ENCODE measurements around a stretch of chr17.

DNA sequence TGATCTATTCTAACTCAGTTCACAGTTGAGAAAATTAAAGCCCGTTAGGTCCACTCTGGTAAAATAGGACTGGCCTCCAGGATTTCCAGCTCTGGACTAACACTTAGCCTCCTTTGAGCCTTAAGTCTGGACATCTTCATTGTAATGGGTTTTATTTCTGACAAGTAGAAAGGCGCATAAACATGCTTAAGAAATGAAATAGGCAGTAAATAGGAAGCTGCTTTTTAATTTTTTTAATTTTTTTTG, 1.9 kb downstream of the DGKE start:
- PRO-cap = no peak
- RAMPAGE, long total RNA, 4 experiments = no peak in any of the 4 experiments

DNA sequence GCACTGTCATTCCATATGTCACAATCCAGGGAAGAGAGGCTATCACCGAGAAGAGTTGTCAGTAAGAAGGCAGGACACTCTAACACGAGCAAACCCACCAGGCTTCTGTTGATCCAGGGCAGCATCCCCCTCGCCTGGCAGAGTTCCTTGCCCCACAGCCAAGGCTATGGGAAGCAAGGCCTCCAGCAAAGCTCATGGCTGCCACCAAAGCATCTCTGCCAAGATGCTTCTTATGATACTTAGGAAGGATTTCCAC, 23.2 kb downstream of the TRIM25 start:
- PRO-cap = no peak
- RAMPAGE, long total RNA, 4 experiments = no peak in any of the 4 experiments

- PRO-cap = no peak
- RAMPAGE, long total RNA, 4 experiments = no peak in any of the 4 experiments
Measured at GRCh38 chr17:56893151-56893873, 20.5 kb downstream of the TRIM25 start.

DNA sequence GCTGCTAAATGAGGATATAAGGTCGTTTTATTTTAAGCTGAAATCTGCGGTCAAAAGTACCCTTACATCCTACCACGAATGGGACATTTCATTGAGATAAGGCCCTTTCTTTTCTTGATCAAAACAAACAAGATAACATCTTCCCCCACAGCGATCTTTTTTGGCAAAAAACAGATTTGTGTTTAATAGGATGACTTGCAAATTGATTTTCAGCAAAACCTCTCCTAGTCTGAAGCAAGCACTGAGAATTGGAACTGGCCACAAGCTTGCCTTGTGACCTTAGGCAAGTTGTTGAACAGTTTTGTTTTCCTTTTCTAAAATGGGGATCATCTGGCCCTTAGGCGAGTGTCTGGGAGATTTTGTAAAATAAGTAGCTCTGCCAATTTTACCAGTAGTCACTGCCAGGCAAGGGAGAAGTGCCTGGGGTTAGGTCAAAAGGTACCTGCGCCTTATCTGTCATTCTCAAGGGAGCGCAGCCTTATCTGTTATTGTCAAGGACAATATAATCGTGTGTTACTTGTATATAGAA, 687 bp downstream of the SCPEP1 start:
- PRO-cap = no peak
- RAMPAGE, long total RNA, 4 experiments = no peak in any of the 4 experiments

- PRO-cap = no peak
- RAMPAGE, long total RNA, 4 experiments = start-site peak on the plus strand in 1 of 4 experiments, at chr17:57258060-57258322 at its widest, 10 reads per replicate
Measured at GRCh38 chr17:57257801-57258410, 1.6 kb downstream of the MSI2 start.

GRCh38 chr17:57259010-57259692, 2.8 kb downstream of the MSI2 start:
- PRO-cap = no peak
- RAMPAGE, long total RNA, 4 experiments = no peak in any of the 4 experiments

- PRO-cap = no peak
- RAMPAGE, long total RNA, 4 experiments = no peak in any of the 4 experiments
Measured at GRCh38 chr17:57264546-57265579, 8.5 kb downstream of the MSI2 start.

DNA sequence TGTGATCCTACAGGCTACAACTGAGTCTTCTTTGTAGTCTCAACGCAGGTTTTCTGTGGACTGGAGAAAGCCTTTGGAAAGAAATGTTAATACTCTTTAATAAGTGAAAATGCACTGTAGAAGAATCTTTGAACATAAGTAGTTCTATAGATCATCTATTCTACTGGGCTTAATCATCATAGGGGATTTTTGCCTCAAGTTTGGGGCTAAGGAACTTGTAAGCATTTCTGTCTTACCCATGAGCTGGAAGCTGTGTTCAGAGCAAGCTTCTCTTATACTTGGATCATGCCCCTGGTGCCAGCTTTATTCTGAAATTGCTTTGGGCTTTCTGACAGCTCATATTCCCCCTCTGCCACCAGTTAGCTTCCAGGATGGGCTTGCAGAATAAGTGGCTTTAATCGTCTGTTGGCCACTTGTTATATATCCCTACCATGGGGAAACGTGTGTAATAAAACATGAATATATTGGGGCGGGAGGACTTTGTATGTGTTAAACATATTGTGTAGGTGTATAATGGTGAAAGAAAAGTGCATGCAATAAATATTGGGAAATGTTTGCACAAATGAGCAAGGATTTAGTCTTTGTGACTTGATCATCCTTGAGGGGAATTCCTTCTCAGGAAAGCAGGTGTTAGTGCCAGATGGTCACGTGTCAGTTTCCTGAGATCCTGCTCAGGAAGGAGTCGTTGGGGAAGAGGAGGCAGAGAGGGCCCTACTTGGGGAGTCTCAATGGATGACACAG, 52.9 kb downstream of the MSI2 start:
- PRO-cap = no peak
- RAMPAGE, long total RNA, 4 experiments = no peak in any of the 4 experiments

- PRO-cap = no peak
- RAMPAGE, long total RNA, 4 experiments = no peak in any of the 4 experiments
Measured at GRCh38 chr17:57379333-57380147, 123.2 kb downstream of the MSI2 start.

- PRO-cap = no peak
- RAMPAGE, long total RNA, 4 experiments = no peak in any of the 4 experiments
Measured at GRCh38 chr17:57422747-57423306, 166.5 kb downstream of the MSI2 start.

GRCh38 chr17:57442829-57443616, 186.7 kb downstream of the MSI2 start:
- PRO-cap = no peak
- RAMPAGE, long total RNA, 4 experiments = no peak in any of the 4 experiments

GRCh38 chr17:57508580-57509218, 236.4 kb downstream of the CCDC182 start:
- PRO-cap = no peak
- RAMPAGE, long total RNA, 4 experiments = no peak in any of the 4 experiments

GRCh38 chr17:57519284-57519760, 225.8 kb downstream of the CCDC182 start:
- PRO-cap = no peak
- RAMPAGE, long total RNA, 4 experiments = no peak in any of the 4 experiments

DNA sequence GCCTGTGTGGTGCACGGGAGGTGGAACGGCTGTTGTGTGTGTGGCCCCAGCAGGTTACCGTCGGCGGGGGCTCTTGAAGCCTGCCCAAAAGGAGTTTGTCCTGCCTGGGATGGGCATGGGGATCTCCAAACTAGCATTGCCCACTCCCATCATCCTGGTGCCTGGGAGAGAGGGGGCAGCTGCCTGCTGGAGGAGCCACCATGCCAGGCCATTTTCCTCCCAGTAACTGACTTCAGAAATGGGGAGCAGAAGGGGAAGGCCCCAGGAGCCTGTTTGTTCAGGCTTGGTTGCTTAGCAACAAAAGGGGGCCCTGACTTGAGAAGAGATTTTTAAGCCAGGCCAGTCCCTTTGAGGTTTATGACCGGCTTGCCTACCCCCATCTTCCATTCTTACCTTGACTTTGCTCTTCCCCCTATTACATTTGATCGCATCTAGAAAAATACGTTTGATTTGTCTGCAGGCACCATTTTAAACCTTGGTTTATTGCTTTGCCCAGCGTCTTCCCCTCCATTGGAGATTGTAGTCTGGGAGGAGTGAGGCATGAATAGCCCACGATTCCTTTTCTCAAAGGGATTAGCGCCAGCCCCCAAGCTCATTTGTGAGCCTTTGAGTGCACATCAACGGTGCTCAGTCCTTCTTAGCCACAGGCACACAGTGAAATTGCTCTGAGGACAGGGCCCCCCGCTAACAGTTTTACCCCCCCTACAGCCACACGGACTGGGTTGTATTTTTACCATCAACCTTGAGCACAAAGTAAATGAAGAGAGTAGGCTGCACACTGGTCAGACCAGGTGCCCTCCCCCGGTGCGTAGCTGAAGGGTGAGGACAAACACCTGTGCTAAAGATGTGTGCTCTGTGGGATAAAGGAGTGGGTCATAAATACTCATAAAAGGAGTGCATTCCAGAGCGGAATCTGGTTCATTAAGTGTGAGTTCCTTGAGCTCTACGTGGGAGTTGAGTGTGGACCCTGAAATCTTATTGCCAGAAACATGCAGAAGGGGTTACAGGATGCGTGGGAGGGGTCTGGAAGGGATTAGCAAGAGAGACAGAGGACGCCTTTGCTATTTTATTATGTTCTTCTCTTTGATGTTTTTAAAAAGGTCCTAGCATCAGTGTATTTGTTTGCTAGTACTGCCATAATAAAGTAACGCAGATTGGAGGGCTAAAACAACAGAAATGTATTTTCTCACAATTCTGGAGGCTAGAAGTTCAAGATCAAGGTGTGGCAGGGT, 217.3 kb downstream of the CCDC182 start:
- PRO-cap = no peak
- RAMPAGE, long total RNA, 4 experiments = no peak in any of the 4 experiments

DNA sequence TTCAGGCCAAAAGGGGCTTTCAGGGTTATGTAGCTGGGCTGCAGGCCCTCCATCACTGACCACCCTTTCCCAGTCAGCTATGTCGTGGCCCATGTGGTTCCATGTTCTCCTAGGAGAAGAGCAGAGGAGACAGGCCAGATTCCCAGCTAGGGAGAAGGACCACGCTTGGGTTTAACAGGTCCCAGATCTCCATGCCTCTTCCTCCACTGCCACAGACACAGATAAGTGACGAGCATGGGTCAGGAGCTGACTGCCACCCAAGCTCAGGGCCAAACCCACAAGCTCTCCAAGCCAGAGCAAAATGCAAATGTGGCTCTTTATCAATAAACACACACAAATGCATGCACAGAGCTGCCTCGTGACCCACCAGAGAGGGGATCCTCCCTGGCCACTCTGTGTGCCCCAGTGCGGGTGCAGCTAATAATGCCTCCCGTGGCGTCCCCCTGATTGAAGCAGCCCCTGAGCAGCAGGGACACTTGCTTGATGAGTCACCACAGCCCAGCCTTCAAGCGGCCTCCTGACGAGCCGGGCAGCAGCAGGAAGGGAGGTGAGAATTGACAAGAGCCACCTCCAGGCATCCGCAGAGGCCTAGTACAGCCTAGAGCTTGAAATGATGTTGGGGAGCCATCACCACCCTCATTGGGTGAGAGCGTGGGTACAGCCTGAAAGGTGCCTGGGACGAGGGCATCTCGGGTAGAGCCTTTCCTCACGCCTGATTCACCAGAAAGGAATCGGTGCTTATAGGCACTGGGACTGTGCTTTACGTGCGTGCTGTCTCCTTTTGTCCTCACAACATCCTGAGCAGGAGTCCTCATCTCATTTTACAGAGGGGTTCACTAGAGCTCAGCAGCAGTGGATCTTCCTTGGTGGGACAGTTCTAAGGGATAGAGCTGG, 143.8 kb downstream of the CCDC182 start:
- PRO-cap = no peak
- RAMPAGE, long total RNA, 4 experiments = no peak in any of the 4 experiments

GRCh38 chr17:57685262-57686006, 59.7 kb downstream of the CCDC182 start:
- PRO-cap = no peak
- RAMPAGE, long total RNA, 4 experiments = no peak in any of the 4 experiments

GRCh38 chr17:57846280-57846674, 3.6 kb downstream of the MRPS23 start:
- PRO-cap = no peak
- RAMPAGE, long total RNA, 4 experiments = no peak in any of the 4 experiments

- PRO-cap = bidirectional peak, plus-strand start at chr17:57954612, minus-strand start at chr17:57954517
- RAMPAGE, long total RNA, 4 experiments = no peak in any of the 4 experiments
Measured at GRCh38 chr17:57953836-57954942, 1.0 kb downstream of the CUEDC1 start.

GRCh38 chr17:57990579-57991136, 2.6 kb upstream of the VEZF1 start:
- PRO-cap = no peak
- RAMPAGE, long total RNA, 4 experiments = no peak in any of the 4 experiments

DNA sequence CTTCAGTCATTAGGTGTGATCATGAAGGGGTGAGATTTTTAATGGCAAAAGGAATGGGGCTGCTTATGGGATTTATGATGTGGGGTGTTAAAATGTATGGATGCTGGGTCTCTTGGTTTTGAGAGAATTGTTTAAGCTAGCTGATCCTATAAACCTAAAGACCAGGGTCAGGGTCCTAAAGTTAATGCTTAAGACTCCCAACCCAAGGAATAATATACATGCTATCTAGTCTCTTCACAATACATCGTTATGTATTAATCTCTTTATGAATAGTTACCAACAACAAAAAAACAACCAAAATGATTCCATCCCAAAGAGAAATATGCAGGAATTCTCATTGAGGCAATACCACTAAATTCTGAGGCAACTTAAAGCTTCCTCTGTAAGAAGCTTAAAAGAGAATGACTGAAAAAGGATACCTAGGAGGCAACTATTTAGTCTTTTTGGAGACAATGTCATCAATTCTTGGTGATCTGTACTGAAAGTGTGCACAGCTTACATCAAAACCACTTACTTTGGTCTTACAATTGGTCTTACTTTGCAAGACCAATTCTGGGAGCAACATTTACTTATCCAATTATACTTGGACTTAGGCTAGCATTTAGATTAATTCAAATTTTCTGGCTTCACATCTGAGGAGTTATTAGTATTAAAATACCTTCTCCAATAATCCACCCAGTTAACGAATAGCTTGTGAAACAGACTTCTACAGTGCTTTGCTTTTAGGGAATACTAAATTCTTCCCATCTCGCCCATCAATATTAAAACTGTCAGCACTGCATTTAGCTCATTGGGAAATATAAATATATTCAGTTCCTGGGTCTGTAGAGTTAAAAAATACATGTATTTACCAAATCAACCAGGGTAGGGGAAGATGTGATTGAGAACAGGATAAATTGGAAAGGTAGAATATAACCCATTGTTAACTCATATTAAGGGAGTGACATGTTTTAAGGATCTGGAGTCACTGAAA, 8.9 kb upstream of the VEZF1 start:
- PRO-cap = no peak
- RAMPAGE, long total RNA, 4 experiments = no peak in any of the 4 experiments

Data from gastroesophageal sphincter (tissue), 4 donors.